Sigmoid colon (tissue), 4 donors: Measurements from ENCODE around the gene RCAN3.

GRCh38 chr1:23796443-23797006, 4.0 kb downstream of the GALE start:
- PRO-cap: no peak
- RAMPAGE, long total RNA, 4 experiments: no peak in any of the 4 experiments

DNA sequence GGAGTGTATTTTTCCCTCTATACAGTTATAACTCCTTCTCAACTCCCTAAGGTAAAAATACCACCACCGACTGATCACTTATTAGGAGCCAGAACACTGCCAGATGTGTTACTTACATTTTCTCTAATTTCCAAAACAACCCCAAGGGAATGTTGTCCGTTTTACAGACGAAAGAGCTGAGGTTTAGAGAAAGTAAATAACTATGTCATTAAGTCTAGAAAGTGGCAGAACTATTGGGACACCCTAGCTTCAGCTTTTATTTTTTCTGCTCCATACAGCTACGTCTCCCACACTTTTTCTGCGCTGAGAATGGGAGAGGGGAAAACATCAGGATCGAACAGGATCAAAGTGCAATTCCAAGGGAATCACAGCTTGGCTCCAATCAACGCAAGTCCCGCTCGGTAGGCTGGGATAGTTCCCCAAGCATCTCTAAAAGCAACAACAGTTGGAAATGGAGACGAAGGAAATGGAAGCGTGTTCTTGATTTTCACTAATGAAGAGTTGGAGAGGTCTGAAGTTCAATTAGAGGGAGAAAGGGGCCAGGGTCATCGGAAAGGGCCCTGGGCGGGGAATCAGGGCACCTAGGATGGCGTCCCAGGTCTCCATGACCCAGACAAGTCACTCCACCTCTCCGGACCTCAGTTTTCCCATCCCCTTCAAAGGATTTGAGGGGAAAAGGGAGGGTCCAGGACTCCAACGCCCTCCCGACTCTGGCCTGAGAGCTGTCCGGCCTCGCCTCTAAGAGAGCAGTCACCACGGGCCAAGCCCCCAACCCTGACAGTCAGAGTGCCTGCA, 503 bp downstream of the HMGCL start:
- PRO-cap: no peak
- RAMPAGE, long total RNA, 4 experiments: no peak in any of the 4 experiments

DNA sequence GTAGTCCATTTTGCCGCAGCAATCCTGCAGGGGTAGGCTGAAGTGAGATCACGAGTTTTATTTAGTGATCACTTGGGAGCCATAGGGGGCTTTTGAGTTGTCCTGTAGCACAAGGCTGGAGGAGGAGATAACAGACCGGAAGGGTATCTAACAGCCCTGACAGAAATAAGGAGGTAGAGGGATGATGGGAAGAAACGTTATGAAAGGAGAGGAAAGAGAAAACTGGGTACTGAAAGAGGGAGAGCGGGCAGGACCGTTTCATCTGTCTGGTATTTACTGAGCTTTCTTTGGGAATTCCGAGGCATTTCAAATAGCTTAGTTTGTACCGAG, 718 bp upstream of the FUCA1 start:
- PRO-cap: no peak
- RAMPAGE, long total RNA, 4 experiments: no peak in any of the 4 experiments

DNA sequence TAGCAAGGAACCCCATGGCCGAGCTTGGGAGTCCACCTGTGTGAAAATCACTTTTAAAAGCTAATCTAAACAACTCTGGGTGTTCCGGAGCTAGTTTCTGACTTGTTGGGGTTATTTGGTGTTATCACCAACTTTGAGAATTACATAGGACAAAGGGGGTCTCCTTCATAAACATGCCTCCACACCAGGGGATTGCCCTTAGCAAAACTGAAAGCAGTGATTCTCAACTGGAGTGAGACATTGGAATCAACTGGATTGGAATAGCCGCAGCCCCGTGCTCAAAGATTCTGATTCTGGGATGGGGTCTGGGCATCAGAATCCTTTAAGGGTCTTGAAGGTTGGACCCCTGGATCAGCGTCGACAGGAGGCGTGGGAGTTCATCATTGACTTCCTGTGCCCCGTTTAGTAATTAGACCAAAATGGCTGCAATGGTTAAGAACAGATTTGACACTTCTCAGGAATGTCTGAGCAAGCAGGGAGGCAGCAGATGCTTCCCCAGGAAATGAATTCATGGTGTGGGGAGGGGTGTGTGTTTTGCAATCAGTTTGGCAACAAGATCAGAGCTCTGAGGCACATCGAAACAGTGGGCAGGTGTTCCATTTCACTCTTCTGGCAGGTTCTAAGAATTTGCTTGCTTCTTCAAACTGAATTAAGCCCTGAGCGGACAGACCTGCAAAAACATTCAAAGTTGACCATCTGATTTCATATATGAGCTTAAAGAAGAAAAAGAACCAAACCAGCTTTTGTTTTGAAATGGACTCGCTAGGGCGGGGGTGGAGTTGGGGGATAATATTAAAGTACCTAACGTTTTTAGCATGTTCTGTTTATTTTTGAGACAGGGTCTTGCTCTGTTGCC, 4.6 kb upstream of the PNRC2 start:
- PRO-cap: no peak
- RAMPAGE, long total RNA, 4 experiments: no peak in any of the 4 experiments

DNA sequence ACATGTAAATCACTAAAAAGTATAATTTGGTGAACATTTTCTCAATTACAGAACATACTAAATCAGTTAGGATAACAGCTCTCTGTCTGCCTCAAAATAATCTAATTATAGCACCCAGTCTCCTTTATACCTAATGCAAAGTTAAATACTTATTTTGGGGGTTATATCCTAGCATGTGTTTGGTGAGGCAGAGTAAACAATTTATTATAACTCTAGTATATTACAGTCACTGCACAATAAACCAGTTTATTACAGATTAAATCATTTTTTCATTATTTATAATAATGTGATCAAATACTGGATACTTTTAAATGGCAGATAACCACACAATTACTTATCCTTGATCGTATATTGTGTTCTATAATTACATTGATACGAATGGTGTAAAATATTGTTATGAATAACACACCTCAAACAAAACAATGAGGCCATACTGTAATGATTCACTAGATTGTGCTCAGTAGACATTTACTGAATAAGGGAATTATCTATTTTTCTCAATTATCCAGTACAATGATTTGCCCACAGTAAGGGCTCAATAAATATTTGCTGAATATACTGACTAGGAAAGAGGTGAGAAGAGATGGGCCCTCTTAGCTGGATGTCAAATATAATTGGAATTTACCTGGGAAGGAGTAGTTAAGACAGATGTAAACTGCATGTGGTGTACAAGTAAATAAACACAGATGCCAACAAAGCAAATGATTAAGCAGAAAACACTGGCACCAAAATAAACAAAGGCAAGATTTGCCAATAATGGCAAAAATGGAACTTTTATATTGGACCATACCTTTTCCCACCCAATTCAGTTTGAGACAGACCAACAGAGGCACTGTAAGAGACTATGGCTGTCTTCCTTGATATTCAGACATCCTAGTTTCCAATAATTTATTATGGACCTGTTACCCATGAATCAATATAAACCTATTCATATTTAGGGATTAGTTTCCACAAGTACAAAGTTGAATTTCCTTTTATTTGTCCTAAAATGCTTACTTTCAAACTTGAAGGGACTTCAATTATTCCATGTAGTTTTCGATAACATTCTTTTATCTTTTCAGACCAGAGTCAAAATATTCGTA, 7.2 kb downstream of the PNRC2 start:
- PRO-cap: no peak
- RAMPAGE, long total RNA, 4 experiments: no peak in any of the 4 experiments

DNA sequence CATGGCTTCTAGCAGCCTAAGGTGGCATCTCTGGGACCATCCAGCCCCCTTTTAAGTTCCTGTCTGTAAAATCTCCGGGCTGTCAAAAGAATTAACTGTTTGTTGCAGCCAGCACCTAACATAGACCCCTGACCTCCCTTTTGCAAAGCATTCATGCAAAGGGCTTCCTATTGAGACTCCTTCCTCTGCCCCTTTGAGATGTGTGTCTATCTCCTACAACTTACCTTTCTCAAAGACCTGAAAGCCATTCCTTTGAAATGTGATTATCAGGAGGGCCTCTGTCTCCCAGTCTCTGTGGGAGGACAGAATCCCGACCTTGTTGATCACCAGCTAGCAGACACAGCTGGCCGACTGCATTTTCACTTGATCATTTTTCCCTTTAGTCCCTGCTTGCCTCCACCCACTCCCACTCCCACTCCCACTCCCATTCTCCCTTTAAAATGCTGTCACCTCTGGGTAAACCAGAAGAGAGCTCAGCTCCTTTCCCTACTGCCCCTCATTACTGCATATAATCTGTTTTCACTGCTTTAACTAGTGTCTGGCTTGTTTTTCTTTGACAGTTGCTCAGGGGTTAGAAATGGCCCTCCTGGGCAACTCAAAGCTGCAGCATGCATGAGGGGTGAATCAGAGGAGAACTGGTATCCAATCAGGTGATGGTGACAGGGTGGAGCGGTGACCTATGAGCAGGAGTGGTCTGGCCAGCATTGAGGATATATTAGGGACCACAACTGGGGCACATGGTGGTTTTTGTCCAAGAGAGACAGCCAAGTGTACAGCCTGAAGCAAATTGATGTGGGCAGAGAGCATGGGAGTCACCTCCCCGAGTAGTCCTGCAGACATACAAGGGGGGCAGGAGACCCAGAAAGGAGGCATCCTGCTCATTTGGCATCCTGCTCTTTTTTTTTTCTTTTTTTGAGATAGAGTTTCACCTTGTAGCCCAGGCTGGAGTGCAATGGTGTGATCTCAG, 42.4 kb upstream of the SRSF10 start:
- PRO-cap: bidirectional peak, plus-strand start at position 743 of the sequence, minus-strand start at position 504 of the sequence
- RAMPAGE, long total RNA, 4 experiments: no peak in any of the 4 experiments

DNA sequence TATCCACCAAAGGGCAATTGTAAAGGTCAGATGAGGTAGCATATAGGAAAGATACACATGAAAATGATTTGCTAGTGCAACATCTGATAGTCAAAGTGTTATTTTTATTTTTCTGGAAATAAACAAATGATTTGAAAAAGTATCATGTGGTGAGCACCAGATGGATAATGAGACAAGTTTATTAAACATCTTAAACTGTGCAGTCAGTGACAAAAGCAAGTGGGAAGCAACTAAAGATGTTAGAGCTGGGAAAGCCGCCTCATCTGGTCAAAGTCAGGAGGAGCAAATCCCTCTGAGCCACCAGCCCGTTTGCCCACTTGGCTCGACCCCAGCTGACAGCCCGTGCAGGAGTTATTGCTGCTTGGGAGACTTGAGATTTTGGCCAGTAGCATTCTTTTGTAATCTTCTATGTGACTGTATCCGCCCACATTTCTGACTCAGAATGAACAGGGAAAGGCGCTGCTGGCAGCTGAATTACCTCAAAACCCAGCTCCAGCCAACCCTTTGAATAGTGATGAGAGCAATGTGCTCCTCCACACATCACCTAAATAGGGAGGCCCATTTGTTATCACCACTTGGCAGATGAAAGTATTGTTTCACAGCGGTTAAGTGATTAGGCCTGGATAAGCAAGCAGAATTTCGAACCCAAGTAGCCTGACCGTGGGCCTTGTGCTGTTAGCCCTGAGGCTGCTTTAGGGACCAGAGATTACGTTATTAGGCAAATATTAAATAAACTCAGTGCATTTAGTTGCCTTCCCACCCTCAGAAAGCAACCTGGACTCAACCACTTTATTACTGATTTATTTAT, 65.7 kb downstream of the MYOM3 start:
- PRO-cap: no peak
- RAMPAGE, long total RNA, 4 experiments: no peak in any of the 4 experiments

DNA sequence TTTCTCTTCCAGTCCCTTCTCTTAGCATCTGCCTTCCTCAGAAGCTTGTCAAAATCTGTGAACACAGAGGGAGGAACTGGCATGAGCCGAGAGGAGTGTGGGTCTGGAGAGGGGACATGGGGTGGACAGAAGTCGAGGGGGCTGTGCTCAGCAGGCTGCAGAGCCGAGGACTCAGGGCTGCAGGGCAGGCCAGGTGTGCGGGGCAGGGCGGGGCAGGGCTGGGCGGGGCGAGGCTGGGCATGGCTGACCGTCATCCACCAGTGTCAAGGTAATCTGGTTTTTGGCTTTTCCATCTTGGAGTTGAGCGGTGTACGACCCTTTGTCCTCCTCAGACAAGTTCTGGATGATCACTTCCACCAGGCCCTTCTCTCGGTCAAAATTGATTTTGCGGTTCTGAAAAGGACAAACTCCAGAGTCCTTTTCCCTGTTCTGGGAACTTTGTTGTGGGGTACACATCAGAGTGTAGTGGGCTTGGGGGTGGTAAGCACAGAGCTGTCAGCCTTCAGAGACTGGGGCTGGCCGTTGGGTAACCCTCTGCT, 43.9 kb downstream of the MYOM3 start:
- PRO-cap: no peak
- RAMPAGE, long total RNA, 4 experiments: no peak in any of the 4 experiments

DNA sequence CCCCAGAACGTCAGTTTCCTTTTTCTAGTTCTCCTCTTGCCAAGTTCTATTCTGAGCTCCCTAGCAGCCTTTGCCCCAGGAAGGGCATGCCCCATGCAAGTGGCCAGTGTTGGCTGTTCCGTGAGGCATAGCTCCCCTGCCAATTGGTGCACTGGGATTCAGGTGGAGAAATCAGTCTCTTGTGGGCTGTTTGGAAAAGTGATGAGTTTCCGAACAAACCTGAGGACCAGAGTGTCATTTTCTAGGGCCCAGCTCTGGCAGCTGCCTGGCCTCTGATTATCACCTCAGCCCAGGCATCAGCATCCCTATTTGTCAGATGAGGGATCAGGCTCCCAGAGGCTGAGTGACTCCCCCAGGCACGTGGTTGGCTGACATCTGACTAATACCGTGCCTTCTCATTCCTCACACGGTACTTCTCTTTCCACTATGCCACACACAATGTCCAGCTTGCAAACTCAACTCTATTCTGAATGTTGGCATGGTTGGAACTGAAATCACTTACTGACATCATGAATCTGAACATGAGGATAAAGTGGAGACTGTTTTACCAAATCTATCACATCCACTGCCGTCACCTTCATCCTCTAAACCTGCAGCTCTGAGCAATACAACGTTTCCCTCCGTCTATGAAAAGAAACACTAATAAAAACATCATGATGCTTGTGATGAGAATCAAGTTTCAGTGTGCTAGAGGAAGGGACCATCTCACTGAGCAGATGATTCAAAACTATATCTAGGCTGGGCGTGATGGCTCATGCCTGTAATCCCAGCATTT, 14.4 kb upstream of the MYOM3 start:
- PRO-cap: no peak
- RAMPAGE, long total RNA, 4 experiments: no peak in any of the 4 experiments

DNA sequence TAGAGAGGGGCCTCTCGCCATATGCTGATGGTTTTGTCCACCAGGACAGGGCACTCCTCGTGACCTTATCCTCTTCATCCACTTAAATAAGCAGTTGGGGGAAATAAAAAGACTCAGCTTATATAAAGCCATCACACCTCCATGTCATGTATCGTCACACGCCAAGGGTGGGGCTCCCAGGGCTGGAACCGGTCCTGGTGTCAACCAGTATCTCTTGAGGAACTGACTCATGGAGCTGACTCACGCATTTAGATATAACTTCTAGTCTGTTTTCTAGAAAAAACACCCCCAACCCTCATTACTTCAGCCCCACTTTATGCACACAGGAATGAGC, 6.8 kb upstream of the IL22RA1 start:
- PRO-cap: no peak
- RAMPAGE, long total RNA, 4 experiments: no peak in any of the 4 experiments

- PRO-cap: no peak
- RAMPAGE, long total RNA, 4 experiments: no peak in any of the 4 experiments
These were observed 16.2 kb upstream of the IFNLR1 start for GRCh38 chr1:24203289-24203785.

DNA sequence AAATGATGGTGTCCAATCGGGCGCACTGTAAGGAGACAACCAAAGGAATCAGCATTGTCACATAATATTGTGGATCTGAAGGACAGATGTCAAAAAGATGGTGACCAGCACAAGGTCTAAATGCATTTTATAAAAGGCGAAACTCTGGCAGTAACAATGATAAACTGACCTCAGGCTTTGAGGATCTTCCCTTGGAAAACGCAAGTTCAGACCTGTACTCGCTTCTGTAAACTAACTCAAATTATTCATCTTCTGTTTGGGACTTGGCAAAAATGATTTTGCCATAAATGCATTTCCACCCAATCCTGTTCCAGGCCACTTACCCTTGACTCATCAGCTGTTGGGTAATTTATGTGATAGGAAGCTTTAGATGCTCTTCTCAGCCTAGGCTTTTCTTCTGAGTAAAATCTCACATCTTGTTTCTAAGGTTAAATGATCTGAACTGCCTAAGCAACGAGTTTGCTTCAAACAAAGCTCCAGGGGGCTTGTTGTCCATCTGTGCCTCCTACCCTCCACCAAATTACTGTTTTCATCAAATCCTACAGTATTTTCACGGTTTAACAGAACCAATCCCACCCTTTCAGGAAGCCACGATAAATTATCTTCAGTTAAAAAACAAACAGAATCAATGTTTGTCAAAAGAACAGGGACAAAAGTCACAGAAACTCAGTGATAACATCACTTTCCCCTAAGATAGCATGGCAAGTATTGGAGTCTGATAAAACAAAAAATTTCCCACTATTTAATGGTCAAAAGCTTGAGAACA, 33.6 kb downstream of the STPG1 start:
- PRO-cap: no peak
- RAMPAGE, long total RNA, 4 experiments: no peak in any of the 4 experiments

DNA sequence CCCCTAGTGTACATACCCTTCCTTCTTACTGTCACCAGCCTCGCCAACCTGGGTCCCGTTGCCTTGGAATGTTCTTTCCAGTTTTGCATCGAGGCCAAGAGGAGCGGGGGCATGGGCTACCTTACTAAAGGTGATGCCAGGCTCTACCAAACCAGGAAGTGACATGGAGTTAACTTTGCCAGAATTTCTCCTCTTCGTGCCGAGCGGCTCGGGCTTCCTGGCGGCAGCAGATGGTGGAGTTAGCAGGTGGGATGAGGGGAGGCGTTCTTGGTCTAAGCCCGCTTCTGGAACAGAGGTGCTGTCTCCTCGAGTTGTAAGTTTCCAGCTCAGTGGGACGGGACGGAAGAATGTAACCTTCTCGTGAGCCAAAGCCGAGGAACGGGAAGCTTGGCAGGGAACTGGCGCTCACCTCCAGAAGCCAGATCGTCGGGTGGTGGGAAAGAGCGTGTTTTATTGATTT, 415 bp downstream of the NIPAL3 start:
- PRO-cap: no peak
- RAMPAGE, long total RNA, 4 experiments: no peak in any of the 4 experiments

GRCh38 chr1:24438369-24438900, 22.8 kb downstream of the NIPAL3 start:
- PRO-cap: no peak
- RAMPAGE, long total RNA, 4 experiments: no peak in any of the 4 experiments

GRCh38 chr1:24502645-24503505, at the start of gene RCAN3:
Gene RCAN3 (plus strand): TSS chr1:24502836.
- PRO-cap: no peak
- RAMPAGE, long total RNA, 4 experiments: no peak in any of the 4 experiments

DNA sequence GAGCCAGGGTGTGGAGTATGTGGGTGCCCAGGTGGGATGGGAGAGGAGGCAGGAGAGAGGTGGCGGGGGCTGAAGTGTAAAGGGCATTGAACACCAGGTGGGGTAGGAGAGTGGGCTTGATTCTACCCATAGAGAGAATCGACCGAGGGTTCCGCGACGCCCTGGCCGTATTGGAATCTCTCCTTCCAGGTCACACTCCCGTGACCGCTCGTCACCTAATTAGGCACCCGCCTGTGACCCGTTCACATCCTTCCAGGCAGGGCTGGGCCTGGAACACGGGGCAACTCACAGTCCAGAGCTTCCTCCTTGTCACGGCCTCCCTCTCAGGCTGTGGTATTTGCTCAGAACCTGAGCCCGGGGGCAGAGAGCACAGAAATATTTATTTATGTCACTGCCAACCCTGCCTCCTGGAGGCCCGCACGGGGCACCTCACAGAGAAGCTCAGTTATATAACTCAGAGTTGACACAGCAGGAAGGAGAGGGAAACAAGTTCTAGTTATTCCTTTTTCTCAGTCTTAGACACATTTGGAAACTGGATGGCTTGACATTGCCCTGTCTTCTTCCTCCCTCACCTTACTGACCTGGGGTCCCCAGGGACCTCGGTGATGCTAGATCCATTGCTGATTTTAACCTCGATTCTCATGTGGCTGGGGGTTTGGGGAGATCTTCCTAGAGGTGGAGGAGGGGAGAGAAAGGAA, 12.1 kb downstream of the NCMAP start:
- PRO-cap: no peak
- RAMPAGE, long total RNA, 4 experiments: no peak in any of the 4 experiments

DNA sequence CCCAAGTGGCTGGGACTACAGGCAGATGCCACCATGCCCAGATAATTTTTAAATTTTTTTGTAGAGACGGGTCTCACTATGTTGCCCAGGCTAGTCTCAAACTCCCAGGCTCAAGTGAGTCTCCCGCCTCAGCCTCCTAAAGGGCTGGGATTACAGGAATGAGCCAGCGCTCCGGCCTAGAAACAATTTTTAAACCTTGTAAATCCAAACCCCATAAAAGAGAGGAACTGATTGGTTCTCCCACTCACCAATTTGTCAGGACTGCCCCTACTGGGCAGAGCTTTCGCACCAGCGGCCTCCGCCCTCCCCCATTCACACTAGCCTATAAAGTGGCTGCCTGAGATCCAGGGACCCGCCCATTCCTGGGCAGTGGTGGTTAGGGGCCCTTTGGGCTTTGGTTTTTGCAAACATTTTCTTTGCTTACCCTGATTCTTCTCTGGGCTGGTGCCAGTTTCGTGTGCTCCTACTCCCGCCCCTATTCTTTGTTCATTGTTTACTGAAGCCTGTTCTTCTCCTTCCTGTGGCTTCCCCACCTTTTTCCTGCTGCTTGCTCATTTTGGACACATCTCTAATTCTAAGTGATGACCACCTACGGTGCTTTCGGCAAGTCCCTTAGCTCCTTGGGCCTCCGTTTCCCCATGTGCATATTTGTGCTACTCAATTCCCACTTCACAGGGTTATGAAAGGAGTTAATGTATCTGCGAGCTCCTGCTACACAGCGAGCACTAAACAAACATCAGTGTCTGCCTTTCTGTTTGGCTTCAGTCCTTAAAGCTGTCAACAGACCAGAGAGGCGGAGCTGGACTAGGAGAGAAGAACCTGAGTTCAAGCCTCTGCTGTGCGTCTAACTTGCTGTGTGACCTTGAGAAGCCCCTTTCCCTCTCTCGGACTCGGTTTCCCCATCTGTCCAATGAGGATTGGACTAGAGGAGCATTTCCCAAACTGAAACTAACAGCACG, 39.8 kb upstream of the CLIC4 start:
- PRO-cap: no peak
- RAMPAGE, long total RNA, 4 experiments: no peak in any of the 4 experiments

DNA sequence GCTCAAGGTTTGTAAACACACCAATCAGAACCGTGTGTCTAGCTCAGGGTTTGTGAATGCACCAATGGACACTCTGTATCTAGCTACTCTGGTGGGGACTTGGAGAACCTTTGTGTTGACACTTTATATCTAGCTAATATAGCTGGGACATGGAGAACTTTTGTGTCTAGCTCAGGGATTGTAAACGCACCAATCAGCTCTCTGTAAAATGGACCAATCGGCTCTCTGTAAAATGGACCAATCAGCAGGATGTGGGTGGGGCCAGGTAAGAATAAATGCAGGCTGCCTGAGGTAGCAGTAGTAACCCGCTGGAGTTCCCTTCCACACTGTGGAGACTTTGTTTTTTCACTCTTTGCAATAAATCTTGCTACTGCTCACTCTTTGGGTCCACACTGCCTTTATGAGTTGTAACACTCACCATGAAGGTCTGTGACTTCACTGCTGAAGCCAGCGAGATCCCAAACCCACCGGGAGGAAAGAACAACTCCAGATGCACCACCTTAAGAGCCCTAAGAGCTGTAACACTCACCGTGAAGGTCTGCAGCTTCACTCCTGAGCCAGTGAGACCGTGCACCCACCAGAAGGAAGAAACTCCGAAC, 23.1 kb upstream of the CLIC4 start:
- PRO-cap: no peak
- RAMPAGE, long total RNA, 4 experiments: no peak in any of the 4 experiments

GRCh38 chr1:24743791-24744229, 1.4 kb upstream of the CLIC4 start:
- PRO-cap: no peak
- RAMPAGE, long total RNA, 4 experiments: no peak in any of the 4 experiments

- PRO-cap: no peak
- RAMPAGE, long total RNA, 4 experiments: no peak in any of the 4 experiments
These were observed 60.2 kb downstream of the CLIC4 start for GRCh38 chr1:24805425-24805888.